Mesenchymal stem cell of the bone marrow (primary cell): Measurements from ENCODE around the gene RREB1.

- CAGE, long polyA plus RNA: no peak
Measured at GRCh38 chr6:6317762-6318439, 2.6 kb downstream of the F13A1 start.

DNA sequence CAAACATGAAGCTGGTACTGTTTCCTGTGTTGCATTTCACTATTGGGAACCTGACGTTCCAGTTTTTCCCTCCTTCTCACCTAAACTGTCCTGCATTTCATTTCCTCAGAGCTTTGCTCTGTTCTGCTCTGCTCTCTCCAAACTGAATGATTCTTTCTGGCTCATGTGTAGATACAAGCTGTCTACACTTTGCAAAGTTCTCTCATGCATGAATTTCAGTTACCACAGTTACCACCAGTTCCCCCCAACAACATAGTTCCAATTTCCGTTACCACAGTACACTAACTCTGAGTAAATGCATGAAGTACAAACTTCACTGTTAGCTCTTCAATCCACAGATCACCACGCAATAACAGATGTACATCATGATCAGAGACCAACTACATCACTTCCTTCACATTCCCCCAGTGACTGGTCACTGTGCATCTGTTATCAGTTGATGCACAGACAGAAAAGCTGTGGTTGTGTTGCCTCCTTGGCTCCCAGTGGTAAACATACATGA is 86.8 kb upstream of the F13A1 start:
- CAGE, long polyA plus RNA: no peak

DNA sequence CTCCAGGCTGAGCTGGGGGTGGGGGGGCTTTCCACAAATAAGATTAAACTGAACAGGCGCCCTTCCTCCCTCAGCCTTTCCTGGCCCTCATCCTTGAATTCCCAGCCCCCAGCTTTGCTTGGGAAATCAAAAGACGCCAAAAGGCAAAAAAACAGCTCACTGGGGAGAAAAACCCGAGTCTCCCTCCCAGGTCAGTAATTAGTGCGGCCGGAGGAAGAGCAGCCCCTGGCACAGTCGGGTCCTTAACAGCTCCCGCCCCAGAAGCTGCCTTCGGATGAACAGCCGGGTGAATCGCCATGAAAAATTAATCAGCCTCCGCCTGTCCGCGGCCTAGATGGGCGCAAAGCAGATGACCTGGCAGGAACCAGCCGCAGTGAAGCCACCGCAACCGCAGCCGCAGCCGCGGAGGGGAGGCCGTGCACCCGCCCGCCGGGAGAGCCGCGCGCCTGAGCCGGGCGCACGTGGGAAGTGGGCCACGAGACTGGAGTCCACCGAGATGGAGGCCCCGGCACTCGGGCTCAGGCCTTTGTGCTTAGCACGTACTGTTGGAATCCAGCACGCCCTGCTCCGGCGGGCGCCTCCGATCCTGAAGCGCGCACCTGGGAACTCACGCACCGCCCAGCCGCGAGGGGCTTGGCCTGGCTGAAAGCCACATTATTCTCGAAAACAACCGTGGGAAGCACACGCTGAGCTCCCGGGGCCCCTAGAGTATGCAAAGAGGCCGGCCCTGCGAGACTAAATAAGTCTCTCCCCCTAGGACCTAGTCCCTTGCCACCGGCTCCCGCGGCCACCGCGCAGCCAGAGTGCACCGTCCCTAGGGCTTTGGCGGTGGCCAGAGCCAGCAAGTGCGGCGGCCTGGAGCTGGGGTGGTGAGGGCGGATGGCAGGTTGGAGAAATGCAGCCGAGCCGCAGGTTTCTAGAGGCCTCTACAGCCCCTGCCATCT is 42.3 kb upstream of the LY86 start:
- CAGE, long polyA plus RNA: no peak

- CAGE, long polyA plus RNA: no peak
Measured at GRCh38 chr6:6600626-6601018, 12.1 kb downstream of the LY86 start.

- CAGE, long polyA plus RNA: no peak
Measured at GRCh38 chr6:6694731-6695541, 106.4 kb downstream of the LY86 start.

DNA sequence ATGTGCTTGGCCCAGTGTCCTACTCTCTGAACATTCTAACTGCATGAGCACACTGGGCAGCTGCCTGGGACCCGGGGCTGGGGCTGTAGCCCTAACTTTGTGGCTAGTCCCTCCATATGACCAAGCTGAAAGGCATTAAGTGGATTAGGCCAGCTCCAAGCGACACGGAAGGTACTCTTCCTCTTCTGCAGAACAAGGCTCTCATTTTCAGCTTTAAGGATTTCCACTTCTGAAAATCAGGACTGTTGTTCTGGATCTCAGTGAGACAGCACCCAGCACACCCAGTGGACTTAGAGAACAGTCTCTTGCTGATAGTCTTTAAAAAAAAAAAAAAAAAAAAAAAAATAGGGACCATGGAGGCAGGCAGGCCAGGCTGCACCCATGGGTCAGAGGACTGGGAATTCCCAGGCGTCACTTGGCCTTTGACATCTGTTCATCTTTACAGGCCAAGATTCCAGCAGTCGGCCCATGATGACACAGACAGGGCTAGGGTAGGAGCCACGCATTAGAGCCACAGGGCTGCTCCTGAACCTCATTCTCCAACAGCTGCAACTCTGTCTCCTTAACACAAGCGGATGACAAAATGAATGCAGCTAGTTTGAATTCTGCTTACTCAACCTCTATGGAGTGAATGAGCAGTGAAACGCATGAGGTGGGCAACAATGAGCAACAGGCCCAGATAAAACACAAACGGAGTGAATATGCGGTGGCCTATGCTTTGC is 126.3 kb downstream of the LY86 start:
- CAGE, long polyA plus RNA: no peak

GRCh38 chr6:6730689-6731234 is 142.2 kb downstream of the LY86 start:
- CAGE, long polyA plus RNA: no peak

DNA sequence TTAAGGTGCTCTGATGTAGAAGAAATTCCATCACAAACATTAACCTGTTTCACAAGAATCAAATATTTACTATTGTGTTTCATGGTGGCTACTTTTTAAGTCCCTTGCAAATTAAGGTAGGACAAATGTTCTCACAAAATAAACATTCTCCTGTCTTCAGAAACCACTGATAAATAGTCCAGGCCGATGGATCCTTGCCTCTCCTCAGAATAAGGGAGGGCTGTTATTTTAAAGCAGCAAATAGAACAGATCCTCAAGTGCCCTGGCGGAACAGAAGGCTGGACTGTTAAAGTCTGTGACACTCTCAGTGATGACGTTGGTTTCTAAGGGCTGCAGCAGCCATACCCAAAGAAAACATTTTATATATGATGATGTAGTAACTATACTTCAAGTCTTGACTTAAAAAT is 160.4 kb downstream of the LY86 start:
- CAGE, long polyA plus RNA: no peak

DNA sequence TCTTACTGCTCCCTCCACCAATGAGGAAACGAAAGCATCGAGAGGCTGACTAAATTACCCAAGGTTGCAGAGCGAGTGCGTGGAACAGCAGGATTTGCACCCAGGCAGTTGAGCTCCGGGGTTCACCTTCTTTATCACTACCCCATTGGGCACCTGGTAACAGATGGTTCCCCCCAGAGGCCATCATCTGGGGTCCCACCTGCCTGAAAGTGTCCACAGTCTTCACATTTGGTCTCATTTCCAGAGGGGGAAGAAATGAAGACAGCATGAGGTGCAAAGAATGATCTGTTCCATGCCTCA is 208.4 kb downstream of the LY86 start:
- CAGE, long polyA plus RNA: no peak

DNA sequence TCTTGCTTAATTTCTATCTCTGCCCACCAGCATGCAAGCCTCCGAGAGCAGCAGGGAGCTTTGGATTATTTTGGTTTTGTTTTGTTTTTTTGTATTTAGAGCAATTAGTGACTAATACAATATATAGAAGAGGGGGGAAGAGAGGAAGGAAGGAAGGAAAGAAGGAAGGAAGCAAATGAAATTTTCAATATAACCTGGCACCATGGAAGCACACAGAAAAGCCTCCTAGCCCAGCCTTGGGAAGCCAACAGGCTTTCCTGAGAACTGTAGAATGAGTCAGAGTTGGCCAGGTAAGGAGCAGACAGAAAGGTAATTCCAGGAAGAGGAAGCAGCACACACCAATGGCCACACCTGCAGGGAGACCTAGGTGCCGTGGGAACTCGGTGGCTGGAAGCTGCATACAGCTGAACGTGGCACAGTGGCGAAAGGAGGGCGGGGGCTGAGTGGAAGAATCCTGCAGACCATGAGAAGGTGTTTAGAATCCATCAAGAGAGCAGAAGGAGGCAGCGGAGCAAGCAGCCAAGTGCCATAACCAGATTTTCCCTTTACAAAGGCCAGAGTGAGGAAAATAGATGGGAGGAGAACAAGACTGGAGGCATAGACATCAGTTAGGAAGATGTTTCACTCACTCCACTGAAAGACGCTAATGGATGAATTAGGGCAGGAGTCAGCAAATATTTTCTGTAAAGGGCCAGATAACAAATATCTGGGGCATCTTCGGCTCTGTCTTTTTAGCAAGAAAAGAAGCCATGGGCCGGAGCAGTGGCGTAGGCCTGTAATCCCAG is 224.7 kb upstream of the RREB1 start:
- CAGE, long polyA plus RNA: no peak

GRCh38 chr6:6891001-6891853 is 216.5 kb upstream of the RREB1 start:
- CAGE, long polyA plus RNA: no peak

DNA sequence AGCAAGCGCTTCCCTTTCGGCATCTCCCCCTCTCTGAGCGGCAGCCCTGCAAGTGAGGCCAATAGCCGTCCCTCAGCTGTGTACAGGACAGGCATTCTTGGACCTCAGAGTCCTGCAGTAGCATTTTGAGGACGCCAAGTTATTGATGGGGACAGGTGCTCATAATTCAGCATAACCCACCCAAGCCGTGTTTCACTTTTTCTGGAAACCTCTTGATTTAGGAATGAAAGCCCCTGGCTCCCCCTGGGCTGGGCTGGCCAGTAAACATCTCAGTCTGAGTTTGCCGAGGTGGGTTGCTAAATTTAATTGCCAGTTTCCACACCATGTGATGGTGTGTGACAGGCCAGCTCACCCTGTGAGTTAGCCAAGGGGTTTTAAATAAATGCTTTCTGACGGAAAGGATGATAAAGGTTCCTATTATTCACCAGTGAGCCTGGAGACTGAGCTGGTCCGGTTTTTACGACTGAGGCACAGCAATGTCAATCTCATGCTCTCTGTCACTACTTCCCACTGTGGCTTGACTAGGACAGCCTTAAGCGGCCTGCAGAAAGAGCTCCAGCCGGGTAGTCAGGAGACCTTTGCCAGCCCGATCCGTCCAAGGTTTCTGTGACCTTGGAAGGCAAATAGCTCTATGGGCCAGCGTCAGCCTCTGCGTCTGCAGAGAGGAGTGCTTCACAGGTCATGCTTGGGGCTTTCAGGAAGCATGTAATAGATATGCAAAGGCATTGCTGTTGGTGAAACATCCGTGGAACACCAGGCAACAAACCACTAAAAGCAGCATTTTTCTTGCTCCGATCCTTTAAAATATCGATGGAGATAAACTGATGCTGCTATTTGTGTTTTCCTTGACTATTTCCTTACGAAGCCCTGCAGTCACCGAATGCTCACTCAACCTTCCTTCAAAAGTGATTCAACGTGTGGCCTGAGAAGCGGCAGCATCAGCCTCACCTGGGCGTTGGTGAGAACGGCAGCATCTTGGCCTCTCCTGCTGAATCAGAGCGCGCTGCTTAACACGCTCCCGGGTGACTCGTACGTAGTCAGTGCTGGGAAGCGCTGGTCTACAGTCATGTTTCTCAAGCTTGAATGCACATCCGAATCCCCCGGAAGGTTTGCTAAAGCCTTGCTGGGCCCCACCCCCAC is 214.5 kb upstream of the RREB1 start:
- CAGE, long polyA plus RNA: no peak

- CAGE, long polyA plus RNA: no peak
Measured at GRCh38 chr6:7107656-7108310, at the start of gene RREB1. TSS of gene RREB1 (plus strand) at chr6:7107961.

DNA sequence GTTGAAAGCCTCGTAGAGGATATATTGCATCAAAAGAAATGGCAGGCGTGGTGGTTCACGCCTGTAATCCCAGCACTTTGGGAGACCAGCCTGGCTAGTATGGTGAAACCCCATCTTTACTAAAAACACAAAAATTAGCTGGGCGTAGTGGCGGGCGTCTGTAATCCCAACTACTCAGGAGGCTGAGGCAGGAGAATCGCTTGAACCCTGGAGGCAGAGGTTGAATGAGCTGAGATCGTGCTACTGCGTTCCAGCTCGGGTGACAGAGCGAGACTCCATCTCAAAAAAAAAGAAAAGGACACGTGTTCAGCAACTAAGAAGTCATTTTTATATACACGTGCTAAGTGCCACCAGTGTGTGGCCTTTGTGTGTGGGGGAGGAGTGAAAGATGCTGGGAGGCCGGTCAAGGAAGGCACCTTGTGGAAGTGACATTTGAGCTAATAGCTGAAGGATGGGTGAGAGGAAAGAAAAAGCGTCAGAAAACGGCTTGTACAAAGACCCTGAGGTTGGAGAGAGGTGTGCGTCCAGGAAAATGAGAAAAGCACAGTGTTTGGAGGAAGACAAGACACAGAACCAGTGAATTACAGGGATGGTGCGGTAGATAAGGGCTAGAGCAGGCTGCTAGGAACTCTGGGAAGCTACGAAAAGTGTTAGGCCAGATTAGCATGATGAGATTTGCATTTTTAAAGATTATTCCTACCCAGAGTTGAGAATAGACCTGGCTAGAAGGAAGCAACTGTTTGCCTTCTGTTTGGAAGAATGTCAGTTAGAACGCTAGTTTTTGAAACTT is 11.5 kb downstream of the RREB1 start:
- CAGE, long polyA plus RNA: no peak

GRCh38 chr6:7198656-7199520 is 91.1 kb downstream of the RREB1 start:
- CAGE, long polyA plus RNA: no peak

- CAGE, long polyA plus RNA: no peak
Measured at GRCh38 chr6:7214873-7215702, 97.9 kb downstream of the SSR1 start.

- CAGE, long polyA plus RNA: no peak
Measured at GRCh38 chr6:7230233-7231498, 82.3 kb downstream of the SSR1 start.

DNA sequence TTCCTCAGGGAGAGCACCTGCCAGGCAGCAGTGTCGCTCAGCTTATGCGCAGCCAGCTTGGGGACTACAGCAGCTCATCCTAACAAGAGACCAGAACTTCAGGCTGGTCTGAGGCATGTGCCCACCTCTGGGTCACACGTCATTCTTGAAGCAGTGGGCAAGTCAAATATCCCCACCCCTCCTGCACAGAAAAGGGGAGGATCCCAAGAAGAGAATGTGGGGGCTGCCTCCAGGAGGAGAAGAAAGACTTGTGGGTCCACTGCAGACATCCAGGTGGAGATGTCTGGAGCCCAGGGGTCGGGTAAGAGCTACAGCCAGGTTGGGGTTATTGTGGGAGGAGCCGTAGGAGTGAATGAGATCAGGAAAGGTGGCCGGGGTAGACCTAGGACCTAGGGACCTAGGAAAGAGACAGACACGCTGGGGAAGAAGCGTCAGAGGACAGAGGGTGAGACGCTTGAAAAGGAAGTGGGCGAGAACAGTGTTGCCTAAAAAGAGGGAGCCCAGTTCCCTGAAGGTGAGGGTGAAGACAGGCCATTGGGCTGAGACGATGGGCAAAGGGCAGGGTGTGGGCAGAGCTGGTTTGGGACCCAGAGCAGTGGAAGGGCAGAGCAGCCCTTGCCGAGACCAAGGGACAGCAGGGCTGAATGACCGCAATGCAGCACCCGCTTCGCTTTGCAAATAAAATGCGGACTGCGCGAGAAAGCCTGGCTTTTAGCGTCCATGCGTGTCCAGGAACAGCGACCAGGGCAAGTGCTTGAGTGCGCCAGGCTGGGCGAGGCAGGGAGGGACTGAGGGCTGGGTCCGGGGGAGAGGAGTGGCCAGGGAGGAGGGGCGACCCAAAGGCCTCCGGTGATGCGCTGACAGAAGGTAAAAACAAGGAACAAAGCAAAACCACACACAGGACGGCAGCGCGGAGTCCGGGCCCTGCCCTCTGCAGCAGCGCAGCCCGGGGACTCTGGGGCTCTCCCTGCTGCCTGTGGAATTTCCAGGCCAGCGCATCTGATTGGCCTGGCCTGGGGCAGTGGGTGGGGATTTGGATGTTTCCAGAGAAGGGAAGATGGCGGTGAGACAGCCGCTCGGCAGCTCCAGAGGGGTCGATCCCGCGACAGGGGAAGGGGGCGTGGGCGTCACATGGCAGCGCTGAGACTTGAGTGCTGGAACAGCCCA is 52.2 kb downstream of the SSR1 start:
- CAGE, long polyA plus RNA: no peak

DNA sequence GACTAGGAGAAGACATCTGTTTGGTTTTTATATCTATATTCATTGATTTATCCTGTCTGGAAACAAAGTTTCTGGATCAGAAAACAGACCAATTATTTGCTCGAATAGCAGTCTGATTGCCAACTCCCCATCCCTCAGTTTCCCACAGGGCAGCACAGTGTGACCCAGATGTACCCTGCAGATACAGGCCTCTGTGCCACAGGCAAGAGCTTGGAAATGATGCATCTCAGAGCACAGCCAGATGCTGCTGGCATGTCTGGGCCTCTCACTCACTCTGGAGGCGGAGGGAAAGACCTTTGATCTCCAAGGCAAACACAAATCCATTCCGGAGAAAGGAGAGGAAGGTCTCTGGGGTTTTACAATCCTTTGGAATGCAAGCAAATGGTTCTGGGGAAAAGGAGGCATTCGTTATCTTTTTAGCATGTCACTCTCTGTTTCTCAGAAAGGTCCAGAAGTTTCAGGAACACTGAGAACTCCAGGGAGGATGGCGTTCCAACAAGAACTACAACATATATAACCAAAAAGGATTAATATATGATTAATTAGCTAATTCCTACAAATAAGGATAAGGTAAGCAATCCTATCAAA is 74.2 kb downstream of the RIOK1 start:
- CAGE, long polyA plus RNA: no peak

DNA sequence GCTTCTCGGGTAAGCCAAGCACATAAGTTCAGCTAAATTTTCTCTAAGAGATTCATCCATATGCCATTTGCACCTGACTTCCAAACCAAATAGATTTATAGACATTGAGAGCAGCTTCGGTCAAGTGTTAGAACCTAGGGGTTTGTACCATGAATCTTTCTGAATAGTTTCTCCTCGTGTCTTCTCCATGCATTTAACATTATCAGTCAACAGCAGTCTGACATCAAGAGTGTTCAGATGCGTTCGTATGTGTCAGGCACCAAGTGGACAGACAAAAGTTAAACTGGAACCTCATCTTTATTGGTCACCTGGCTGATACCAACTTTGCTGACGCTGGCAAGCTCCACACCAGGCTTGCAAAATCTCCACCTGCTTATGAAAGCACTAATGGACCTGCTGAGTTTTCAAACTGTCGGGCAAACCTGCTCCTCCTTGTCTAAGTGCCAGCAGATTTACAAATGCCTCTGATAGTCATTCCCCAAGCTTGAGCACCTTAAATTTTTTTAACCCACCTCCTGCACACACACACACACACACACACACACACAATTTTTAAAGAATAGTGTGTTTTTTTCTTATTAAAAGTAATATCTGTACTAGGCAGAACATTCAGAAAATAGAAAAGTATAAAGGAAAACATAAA is 28.0 kb upstream of the DSP start:
- CAGE, long polyA plus RNA: no peak